ENCODE data around the genes C2orf76 and TMEM185B.

DNA sequence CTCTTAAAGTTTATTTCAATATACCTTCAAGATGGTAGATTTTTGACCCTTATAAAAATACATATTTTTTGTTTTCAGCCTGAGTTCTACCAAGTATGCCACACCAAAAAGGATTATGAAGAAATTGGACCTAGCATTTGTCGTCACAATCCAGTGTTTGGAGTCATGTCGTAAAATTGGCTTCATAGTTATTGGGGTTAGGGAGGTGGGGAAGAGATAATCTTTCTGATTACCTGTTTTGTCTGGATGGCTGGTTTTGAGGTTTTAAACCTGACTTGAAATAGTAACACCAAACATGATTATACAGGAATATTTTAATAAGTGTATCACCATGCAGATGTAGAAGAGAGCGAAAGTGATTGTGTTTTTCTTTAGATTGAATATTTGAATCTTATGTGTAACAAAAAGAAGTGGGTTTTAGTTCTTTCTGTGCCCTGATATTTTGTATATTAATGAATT lies 67.4 kb downstream of the ACTR3 start:
- PRO-cap: no peak

- PRO-cap: no peak
These were observed 88.4 kb downstream of the ACTR3 start for GRCh38 chr2:113978305-113978642.

DNA sequence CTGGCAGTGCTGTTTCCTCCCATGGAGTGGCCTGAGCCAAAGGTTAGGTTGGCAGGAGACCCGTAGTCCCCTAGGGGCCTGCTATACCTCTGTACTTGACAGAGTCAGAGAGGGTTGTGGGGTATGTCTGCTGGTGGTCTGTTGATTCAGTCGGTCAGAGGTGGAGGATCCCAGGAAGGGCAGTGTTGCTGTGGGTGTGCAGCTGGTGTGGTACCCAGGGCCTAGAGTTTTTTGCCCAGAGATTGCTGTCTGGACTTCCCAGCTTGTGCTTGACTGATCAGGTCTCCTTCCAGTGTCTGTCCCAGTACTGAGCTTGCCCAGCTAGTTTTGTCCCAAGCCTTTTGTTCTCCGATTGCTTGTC lies 918.2 kb downstream of the DPP10 start:
- PRO-cap: no peak

DNA sequence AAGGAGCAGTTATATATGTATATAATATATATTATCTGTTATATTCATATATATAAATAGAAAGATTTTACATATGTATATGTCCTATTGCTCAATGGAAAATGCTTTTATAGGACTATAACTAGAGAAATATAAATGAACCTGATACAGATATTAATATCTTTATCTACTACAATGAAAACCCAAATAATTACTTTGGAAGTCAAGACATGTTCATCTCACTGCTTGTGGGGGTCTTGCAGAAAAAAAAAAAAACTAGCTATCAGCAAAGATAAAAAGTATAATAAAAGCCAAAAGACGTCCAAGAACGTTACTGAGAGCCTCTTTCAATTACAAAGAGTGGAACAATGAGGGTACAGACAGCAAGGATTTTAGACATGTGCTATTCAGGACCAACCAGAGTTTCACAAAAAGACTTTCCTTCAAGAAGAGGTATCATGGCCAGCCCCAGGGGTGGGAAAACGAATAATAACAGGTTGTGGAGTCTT lies 609.1 kb upstream of the DDX18 start:
- PRO-cap: no peak

DNA sequence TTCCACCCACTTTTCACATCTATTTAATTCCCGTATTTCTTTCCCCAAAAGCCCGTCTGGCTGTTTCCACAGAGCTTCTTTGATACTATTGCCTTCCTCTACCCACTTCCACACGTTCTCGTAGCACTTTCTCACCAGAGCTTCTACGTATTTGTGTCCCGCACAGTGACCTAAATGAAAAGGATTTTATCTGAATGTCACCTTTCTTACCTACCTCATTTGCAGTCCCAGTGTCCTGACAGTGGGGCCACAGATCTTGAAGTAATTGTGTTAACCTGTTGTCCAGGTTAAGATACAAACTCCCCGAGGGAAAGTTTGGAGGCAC lies 713 bp downstream of the DDX18 start:
- PRO-cap: no peak

DNA sequence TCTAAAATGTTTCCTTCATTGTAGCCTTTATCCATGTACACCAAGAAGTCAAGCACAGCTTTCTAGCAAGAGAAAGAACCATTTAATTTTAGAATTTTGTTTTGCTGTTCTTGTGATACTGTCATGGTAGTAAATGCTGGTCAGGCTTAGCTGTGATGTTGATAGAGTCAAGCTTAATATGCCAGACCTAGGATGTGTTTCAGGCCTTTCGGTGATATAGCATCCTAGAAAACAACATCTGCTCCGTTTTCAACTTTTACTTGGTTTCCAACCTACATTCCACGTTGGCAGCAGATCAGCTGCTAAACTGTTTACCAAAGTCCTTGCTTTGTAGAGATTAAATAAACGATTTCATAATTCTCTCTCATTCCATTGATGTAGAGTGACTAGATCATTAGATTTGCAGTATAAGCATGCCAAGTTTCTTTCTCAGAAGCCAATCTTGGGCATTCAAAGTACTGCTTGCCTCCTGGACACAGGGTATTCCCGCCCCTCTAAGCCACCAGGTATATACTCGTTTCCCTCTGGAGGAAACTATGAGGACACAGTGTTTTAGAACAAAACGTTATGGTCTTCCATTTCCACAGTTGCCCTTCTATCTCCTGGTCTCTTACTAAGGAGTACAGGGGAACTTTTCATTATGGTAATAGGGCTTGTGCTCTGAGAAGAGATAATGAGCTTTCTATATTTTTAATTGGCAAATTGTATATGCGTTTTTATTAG lies 10.6 kb upstream of the INSIG2 start:
- PRO-cap: no peak

- PRO-cap: no peak
These were observed 58.2 kb downstream of the INSIG2 start for GRCh38 chr2:118146193-118147075.

GRCh38 chr2:118169242-118169705 lies 81.0 kb downstream of the INSIG2 start:
- PRO-cap: no peak

DNA sequence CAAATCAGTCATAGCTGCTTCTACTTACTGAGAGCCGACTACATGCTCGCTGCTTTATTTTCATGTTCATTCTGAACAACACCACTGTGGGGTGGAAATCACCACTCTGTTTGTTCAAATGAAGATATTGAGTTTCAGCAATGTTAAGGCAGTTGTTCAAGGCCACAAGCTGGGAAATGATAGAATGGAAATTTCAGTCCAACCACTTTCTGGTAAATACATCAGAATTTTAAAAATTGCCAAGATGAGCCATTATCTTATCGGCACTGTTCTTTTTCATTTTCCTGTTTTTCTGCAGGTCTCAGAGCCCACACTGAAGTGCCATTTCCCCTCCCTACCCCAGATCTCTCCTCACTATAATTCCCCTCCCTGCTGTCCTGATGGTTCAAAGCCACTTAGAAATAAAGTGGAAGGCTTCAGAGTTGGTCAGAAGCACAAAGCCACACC lies 88.5 kb downstream of the INSIG2 start:
- PRO-cap: no peak

- PRO-cap: bidirectional peak, plus-strand start at chr2:118225067, minus-strand start at chr2:118224755
These were observed 136.7 kb downstream of the INSIG2 start for GRCh38 chr2:118224955-118225326.

DNA sequence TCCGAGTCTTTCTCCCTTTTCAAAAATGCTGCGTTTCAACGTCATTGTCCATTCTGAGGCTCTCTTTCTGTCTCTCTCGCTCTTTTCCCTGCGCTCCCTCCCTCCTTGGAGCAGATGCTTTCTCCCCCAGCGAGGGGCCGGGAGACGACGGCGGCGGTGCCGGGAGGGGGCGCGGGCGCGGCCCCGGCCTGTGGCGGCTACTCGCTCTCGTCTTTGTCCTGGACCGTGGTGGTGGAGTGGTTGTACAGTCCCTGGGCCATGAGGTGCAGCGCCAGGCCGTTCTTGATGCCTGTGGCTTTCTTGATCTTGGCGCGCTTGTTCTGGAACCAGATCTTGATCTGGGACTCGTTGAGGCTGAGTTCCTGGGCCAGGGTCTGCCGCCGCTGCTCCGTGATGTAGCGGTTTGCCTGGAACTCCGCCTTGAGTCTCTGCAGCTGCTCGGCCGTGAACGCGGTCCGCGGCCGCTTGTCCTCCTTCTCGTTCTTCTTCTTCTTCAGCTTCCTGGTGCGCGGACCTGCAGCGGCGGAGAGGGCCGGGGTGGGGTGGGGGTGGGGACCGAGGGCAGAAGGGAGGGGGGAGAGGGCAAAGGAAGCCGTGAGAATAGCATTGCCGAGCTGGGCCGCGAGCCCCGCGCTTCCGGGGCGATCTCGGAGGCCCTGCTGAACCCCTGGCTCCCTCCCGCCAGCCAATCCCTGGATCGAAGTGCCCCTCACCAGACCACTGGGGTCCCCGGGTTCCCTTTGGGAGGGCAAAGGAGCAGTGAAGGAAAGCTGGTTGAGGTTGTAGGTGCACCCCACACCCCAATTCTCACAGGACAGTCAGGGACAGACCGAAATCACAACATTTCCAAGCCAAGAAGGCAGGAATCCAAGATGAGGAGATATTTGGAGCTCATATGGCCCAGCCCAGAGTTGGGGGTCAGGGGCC lies 4.4 kb downstream of the EN1 start:
- PRO-cap: bidirectional peak, plus-strand start at position 216 of the sequence, minus-strand start at position 238 of the sequence; unidirectional peak, minus-strand start at position 467 of the sequence

GRCh38 chr2:119049923-119051113 lies 108.2 kb downstream of the C1QL2 start:
- PRO-cap: no peak

DNA sequence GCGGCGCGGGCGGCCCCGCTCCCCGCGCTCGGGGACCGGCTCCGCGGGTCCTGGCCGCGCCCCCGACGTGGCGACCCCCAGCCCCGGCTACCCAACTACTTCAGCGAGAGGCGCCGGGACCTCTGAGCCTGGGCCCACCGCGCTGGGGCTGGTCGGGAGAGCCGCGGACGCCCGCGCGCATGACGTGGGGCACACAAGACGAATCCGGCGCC lies 267 bp downstream of the C1QL2 start:
- PRO-cap: no peak

GRCh38 chr2:119352141-119352761 lies 14.4 kb downstream of the C2orf76 start:
- PRO-cap: no peak

DNA sequence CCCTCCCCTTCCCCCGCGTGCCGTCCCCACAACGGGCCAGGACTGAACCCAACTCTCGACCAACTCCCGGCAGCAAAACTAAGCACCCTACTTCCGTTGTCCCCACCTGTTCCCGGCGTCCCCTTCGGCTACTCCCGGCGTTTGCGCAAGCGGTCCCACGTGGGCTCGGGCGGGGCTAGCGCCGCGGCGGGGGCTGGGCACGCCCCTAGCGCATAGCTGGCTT lies at the start of gene C2orf76:
Gene C2orf76, minus strand, starts transcription at position 151 of the 223 bp plus-strand sequence.
- PRO-cap: bidirectional peak, plus-strand start outside the sequence, minus-strand start at position 80 of the sequence

DNA sequence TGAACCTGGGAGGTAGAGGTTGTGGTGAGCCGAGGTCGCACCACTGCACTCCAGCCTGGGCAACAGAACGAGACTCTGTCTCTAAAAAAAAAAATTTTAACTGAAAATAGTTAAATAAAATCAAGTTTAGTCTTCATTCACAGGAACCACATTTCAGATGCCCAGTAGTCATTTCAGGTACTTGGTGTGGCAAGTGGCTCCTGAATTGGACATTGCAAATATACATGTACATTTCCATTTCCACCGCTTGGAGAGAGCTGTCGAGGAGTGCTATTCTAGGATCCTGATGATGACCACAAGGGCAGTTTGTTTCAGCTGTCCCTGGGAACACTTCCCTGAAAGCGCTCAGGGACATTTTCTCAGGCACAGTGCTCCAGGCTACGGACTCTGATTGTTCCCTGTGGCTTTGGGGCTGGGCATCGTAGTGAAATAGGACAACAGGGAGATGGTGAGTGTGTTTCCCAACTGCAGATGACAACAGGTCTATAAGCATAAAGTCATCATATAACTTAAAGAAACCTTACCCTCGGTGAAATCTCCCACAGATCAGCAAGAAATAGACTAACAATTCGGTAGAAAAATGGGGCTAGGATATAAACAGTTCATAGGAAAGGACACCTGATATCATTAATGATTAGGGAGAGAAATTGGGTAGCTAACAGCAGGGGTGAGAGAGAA lies 3.1 kb downstream of the DBI start:
- PRO-cap: no peak

GRCh38 chr2:119430640-119430963 lies 1.1 kb upstream of the TMEM37 start:
- PRO-cap: no peak

- PRO-cap: no peak
These were observed 20.3 kb downstream of the TMEM177 start for GRCh38 chr2:119699179-119699900.

DNA sequence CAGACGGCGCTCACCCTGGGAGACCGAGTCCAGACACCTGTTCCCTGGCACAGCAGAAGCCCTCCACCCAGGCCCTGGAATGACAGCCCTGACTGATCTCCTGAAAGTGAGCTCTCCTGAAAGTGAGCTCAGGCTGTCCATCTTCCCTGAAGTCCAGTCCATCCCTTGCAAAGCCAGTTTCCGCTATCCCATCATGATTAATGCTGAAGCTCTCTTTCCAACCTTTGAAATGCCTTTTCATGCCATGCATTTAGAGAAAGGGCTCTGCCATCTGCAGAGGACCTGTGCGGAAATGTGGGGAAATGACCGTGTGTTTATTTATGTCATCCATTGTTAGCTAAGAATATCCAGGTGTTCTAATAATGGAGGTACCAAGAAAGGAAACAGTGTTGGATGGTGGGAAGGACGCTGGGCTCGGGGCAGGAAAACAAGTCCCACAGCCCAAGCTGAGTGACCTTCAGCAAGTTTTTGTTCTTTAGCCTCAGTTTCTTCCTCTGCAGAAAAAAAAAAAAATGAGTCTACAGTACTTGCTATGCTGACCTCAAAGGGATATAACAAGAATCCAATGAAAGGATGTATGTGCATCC lies 25.4 kb upstream of the PTPN4 start:
- PRO-cap: no peak

DNA sequence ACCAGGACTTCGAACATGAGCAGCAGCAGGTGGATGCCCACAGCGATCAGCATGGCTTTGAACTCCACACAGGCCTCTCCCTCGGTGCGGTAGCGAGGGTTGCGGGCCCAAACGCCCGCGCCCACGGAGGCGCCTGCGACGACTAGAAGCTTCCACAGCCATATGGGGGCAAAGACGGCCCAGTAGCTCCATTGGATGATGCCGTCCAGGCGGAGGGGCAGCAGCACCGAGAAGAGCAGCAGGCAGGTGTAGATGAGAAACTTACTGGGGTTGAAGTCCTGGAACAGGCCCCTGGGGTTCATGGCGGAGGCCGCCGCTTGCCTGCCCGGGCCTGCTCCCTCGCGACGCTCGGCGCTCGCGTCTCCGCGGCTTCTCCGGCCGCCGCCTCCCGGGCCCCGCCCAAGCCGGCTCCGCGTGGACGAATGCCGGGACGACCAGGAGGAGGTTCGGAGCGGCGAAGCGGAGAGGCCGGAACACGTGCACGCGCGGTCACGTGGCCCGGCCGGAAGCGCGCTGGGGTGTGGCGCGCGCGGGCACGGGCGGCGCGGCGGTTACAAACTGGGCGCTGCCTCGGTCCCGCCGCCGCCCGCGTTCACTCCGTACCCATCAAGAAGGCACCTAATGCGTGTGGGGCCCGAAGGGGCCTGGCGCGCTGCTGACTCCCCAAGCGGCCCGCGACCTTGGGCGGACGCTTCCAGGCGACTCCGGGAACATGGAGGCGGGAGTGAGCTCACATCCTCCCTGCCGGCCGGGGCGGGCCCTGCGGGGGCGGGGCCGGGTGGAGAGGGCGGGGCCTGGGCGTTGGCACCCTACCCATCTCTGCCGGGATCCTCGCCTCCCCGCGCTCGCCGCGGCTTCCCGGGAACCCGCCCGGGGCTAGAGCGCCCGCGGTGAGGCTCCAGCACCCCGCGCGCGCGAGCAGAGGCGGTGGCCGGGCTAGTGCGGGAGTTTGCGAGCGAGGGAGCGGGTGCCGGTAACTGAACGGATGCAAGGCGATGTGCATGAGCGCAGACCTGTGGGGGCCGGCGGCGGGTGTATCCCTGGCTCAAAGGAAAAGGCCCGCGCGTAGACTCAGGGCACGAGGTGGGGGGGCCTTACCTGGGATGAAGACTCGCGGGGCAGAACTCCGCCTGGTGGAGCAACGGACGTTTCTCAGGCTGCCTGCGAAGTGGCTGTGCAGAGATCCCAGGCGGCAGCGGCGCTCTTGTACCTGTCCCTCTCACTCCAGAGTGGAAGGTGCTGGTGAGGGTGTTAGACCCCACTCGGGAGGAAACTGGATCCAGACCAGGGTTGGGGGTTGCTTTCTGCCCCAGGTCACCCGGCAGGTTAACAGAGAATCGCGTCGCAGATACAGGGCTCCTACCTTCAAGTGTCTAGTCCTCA lies at the start of gene TMEM185B:
Gene TMEM185B, minus strand, starts transcription at position 726 of the 1,383 bp plus-strand sequence.
- PRO-cap: bidirectional peak, plus-strand start at position 504 of the sequence, minus-strand start at position 424 of the sequence; bidirectional peak, plus-strand start at position 816 of the sequence, minus-strand start at position 706 of the sequence